Left lung (tissue), 1 donor: ENCODE measurements around a stretch of chr20.

GRCh38 chr20:60792353-60792782, 459.7 kb upstream of the CDH4 start:
- PRO-cap, result no peak

DNA sequence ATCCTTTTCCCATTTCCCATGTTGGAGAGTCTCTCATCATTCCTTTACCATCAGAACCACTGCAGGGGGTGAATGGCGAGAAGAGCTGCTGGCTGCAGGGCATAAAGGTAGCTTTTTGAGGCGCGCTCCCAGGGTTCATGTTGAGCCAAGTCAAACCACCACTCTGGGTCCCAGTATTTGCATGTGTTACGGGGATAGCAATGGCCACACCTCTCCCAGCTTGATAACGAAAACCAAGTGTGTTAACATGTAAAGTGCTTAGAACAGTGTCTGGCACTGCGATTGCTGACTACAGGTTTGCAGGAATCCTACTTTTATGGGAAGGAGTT, 396.5 kb downstream of the CDH4 start:
- PRO-cap, result no peak

DNA sequence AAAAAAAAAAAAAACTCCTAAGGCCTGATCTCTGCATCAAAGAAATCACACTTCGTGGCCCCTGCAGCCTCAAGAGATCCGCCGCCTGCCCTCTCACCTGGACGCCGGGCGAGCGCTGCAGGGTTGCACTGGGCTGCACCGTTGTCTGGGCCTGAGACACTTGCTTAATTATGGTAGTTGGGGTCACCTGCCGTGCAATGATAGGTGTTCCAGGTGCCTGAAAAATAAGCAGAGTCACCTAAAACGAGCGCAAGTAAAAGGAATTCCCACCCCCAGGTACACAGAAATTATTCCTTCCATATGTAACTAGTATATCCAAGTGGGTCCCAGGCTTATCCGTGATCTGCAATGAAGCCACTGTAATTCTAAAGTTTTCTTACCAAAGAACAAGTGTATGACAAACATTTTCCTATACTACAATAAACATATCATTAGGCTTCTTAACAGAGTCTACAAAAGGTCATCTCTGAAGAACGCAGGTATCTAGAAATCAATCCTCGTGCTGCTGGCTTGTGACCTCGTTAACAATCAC, 52.9 kb downstream of the TAF4 start:
- PRO-cap, result no peak

GRCh38 chr20:62023955-62024330, 41.7 kb downstream of the TAF4 start:
- PRO-cap, result no peak

DNA sequence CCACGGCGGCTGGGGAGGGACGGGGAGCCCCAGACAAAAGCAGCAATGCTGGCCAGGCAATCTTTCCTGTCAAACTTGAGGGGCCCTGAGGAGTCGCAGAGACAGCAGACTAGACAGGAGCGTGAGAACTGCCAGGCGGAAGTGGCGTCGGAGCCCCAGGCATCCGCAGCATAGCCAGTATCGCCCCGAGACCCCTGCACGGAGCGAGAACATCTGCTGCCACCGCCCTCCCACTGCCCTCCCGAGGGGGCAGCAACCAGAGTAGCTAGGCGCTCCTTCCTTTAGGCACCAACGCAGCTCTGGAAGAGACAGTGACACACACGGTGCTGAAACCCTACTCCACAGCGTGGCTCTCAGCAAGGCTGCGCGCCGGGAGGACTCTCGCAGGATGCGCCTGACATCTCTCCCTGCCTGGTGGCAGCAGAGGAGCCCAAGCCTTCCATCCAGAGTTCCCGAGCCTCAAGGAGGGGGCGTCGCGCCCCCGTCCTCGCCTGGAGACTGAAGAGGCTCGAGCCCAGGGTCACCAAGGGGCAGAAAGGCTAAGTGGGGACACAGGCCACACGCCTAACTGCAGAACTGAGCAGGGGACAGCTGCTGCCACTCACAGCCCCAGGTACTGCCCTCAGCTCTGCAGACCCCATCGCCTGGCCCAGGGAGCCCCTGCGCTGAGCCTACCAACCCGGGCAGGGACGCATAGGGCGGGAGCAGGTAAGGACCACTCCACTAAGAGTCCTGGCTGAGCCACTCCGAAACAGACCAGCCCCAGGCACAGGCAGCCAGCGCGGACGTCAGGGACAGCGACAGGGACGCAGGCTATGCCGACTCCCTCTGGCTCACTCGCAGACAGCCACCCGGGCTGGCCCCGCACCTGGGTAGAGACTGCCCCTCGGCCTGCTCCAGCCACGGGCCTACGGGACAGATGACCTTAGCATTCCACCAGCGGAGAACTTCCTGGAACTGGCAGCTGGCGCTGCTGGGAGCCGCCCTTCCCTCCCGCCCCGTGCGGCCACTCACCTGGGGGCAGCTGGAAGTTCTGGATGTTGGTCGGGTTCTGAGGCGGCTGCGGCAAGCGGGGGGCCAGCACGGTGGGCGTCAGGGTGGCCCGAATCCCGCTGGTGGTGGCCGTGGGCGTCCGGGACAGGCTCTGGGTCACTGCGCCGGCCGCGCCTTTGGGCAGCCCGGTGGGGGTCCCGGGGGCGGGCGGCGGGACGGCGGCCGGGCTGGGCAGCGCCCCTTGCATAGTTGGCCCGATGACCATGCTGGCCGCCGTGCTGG, 1.8 kb downstream of the TAF4 start:
- PRO-cap, result no peak

GRCh38 chr20:62119535-62120275, 2.6 kb upstream of the LSM14B start:
- PRO-cap, result no peak

DNA sequence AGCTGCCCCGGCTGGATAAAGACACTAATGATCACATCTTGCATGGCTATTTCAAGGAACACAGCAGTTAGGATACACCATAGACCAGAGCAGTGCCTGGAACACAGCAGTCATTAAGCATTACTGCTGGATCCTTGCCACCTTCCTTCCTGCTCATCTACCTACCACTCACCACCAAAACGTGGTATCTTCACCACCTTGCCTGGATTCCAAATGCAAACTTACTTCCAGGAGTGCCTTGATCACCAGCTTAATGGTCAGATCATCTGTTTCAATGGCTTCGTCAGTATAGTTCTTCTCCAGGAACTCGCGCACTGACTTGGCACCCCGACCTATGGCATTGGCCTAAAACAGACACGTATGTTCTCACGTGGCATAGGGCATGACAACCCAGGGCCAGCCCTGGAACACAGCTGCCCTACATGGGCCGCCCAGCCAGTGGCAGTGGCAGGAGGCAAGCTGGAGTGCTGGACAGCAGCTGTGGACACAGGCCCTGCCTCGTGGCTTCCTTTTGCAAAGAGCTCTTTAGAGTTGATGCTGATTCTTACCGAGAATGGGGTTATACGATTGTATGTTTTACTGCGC, 5.2 kb downstream of the PSMA7 start:
- PRO-cap, result no peak

DNA sequence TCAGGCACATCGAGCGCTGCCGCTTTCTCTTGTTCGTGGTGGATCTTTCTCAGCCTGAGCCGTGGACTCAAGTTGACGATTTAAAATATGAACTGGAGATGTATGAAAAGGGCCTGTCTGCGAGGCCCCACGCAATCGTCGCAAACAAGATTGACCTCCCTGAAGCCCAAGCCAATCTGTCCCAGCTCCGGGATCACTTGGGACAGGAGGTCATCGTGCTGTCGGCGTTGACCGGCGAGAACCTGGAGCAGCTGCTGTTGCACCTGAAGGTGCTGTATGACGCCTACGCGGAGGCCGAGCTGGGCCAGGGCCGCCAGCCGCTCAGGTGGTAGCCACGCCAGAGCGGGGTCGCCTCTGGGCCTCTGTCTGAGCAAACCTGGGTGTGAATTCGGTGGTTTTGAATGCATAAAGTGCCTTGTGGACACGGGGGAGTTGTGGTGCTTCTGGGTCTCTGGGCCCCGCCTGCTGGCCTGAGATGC, 18.0 kb downstream of the MTG2 start:
- PRO-cap, result no peak

DNA sequence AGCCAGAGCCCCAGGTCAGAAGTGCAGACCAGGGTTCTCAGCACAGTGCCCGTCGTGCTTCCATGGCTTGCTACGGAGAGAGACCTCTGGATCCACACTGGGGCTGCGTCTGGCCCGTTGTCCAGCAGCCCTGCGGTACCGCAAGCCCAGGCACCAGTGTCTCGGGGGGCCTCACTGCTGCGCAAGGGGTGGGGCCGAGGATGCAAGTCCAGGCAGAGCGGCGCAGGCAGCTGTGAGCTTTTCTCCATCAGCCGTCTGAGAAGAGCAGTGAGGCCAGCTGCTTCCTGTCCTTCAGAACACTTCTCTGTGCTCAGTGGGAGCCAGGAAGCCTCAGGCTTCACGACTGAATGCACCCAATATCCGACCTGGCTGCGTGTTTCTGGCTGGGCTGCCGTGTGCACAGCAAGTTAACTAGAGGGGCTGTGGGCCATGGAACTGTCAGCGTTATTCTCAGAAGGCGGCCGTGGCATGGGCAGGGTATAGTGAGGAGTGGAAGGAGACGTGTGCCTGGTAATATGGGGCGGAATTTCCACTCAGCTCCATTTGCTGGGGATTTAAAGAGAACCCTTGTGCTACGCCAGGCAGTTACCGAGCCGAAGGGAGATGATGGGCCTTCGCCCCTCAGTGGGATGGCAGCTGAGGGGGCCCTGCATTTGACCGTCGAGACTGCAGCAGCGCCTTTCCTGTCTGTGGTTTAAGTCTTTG, 18.5 kb downstream of the HRH3 start:
- PRO-cap, result no peak

GRCh38 chr20:62352193-62352692, 14.9 kb downstream of the LAMA5 start:
- PRO-cap, result no peak

GRCh38 chr20:62361696-62362257, 5.3 kb downstream of the LAMA5 start:
- PRO-cap, result unidirectional peak, minus-strand start at chr20:62361890

- PRO-cap, result no peak
Observed at GRCh38 chr20:62405538-62406118, 1.5 kb downstream of the CABLES2 start.

DNA sequence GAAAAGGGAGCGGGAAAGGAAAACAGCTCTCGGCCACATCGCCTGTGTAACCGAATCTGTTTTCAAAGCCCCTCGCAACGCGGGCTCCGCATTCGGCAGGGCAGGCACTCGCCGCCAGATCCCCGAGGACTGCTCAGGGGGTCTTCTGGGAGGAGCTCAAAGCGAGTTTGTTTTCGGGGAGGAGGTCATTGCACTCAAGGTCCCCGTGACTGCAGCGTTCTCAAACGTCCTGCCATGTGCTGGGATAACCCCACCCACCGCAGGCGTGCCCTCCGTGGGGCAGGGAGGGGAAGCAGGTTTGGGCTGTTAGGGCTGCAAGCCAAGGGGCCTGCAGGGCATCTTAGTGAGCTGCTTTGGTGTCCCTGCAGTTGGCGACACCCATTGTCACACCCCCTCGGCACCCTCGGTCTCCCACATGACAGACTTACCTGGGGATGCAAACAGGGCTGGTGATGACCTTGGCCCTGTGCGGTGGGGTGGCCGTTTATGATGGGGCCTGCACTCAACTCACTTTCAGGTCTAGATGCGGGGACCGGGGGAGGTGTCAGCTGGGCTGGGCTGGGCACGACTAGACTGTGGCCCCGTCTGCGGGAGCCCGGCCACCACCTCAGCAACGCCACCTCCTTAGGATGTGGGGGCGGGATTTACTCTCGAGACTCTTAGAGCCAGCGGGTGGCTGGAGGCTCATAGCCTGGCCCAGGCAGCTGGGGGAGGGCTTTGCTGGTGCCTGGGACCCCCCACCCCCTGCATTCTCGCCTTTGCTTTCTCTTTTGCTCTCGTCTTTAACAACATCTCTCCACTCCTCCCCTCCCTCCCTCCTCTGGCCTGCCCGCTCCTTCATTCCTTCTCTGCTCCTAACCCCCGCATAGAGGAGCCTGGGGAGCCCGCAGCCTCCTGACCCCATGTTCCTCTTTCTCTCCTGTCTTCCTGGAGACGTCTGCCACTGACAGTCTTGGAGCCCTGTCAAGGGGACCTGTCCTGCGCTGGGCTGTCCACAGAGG, 6.5 kb upstream of the GATA5 start:
- PRO-cap, result no peak

GRCh38 chr20:62511352-62512070, 35.7 kb upstream of the GATA5 start:
- PRO-cap, result no peak

DNA sequence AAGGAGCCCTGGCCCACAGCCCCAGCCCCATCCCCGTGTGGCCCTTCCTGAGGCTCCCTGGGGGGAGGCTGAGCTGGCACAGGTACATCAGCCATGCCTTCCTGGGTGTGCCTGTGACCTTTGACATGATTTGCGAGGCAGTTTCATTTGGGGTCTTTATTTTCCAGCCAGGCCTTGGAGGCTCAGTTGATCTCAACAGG, 37.9 kb upstream of the GATA5 start:
- PRO-cap, result unidirectional peak, plus-strand start at position 57 of the sequence

DNA sequence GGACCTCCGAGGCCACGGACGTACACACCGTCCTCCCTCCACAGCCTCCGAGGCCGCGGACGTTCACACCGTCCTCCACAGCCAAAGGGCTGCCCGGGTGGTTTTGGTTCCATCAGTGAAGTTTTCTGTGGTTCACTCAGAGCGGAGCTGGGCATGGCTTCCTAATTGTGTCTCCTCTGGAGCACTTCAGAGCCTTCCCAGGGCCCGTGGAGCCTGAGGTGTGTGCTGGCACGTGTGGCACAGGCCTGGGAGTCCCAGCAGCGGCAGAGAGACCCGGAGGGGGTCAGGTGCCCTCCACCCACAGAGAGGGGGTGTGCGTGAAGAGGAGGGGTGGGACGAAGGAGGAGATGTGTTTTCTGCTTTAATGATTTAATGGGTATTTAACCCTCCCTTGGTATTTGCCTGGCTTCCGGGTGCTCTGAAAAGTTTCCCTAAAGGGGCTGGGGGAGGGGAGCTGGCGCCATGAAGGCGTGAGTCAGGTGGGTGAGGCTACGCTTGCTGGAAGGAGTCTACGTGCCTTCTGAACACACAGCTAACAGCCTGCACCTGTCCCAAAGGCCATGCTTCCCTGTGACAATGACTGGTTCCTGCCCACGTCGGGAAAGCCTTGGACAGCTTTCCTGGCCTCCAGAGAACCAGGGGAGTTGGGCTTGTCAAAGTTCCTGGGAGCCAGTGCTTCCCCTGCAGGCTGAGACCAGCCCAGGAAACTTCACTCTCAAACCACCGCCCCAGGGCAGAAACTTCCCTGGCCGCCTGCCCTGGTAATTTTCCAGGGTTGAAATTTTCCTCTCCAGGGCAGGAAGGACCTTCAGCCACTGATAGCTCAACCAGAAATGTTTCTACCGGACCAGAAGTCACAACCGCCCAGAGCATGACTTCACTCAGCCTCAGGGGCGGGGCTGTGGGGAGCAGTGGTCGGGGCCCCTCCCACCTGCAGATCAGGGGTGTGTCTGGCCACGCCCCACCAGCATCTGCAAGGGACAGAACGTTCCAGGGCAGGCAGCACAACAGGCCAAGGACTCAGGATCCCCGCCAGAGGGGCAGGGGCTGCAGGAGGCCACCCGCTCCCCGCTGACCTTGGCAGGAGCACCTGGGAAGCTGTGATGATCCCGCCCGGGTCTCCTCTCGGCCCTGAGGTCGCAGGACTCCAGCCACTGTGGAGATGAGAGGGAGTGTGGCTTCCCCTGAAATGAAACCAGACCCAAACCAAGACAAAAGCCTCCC, 18.7 kb upstream of the SLCO4A1 start:
- PRO-cap, result unidirectional peak, minus-strand start at position 87 of the sequence; bidirectional peak, plus-strand start at position 505 of the sequence, minus-strand start at position 265 of the sequence; bidirectional peak, plus-strand start at position 983 of the sequence, minus-strand start at position 637 of the sequence

DNA sequence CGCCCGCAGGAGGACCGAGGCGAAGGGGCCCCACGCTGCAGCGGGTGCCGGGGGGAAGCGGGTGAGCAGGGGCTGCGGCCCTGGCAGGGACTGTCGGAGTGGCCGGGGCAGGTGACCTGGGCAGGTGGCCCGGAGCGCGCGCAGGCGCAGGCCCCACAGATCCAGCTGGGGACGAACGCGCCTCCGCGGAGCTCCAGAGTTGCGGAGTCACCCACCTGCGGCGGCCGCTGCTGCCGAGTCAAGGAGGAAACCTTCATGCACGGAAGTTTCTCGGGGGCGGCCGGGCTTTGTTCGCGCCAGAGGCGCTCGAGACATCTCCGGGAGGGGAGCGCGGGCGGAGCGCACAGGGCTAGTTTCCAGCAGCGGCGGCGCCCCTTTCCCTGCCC, 489 bp downstream of the SLCO4A1 start:
- PRO-cap, result bidirectional peak, plus-strand start at position 299 of the sequence, minus-strand start at position 118 of the sequence

DNA sequence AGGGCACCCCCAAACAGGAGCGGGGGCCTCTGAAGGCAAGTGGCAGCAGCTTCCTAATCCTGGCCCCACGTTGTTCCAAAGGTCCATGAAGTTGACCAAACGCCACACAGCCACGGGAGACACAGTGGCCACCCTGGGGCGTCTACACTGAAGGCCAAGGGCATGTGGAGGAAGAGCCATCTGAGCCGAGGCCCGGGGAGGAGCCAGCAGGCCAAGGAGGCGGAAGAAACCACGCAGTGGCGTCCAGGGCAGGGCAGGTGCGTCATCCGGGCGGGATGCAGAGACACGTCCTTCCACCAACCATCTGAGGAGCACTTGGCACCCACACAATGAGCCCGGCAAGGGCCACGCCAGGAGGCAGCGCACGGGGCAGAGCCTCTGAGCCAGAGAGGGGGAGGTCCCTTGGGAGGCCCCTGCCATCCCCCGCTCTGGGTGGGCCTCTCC, 21.4 kb upstream of the NTSR1 start:
- PRO-cap, result no peak

DNA sequence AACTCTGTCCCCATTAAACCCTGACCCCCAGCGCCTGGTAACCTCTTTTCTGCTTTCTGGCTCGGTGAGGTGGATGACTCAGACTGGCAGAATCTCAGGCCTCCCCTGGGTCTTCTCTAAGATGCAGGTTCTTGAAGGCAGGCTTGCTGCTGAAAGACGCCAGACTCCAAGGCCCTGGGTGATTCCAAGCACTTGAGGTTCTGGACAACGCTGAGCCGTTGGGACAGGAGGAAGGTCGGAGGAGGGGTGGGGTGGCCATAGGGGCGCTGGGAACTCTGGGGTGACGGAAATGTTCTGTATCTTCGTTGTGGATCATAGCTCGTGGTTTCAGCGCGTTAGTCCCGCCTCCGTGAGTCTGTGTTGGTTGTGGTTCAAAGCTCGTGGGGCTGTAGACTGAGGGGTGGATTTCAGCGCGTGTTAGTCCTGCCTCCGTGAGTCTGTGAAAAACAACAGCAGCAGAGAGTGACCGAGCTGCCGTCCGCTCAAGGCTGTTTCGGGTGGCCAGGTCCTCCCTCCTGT, 7.6 kb downstream of the NTSR1 start:
- PRO-cap, result no peak

- PRO-cap, result bidirectional peak, plus-strand start at chr20:62806299, minus-strand start at chr20:62806155
Observed at GRCh38 chr20:62805845-62806417, 1.3 kb downstream of the OGFR start.